Fallopian tube (tissue), 1 donor: ENCODE results near the gene DEPDC1B.

DNA sequence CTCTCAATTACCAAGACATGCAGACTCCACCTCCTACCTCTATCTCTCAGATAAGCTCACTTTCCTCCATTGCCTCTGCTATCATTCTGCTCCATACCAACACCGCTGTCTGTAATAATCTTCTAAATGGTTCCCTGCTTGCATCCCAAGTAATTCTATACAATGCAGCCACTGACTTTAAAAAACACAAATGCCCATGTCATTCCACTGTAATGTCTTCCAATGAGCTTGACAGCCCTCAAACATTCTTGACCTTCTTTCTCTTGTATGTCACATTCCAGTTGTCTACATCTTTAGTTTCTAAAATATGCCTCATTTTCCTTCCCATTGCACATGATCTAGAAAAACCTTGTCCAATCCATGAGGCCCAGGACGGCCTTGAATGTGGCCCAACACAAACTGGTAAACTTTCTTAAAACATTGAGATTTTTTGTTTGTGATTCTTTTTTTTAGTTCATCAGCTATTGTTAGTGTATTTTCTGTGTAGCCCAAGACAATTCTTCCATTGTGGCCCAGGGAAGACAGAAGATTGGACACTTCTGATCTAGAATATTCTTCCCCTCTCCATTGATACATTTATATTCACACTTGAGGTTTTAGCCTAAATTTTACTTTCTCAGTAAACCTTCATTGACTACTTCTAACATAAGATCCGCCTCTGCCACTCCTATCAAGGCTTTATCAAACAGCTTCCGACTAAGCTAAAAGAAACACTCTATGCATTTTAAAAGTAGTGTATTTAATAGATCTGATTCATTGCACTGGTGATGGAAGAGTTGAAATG is 441.7 kb downstream of the PDE4D start:
- PRO-cap = no peak

DNA sequence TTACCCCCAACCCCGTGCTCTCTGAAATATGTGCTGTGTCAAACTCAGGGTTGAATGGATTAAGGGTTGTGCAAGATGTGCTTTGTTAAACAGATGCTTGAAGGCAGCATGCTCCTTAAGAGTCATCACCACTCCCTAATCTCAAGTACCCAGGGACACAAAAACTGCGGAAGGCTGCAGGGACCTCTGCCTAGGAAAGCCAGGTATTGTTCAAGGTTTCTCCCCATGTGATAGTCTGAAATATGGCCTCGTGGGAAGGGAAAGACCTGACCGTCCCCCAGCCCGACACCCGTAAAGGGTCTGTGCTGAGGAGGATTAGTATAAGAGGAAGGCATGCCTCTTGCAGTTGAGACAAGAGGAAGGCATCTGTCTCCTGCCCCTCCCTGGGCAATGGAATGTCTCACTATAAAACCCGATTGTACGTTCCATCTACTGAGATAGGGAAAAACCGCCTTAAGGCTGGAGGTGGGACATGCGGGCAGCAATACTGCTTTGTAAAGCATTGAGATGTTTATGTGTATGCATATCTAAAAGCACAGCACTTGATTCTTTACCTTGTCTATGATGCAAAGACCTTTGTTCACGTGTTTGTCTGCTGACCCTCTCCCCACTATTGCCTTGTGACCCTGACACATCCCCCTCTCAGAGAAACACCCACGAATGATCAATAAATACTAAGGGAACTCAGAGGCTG is 429.5 kb downstream of the PDE4D start:
- PRO-cap = no peak

GRCh38 chr5:59587199-59587957 is 306.1 kb downstream of the PDE4D start:
- PRO-cap = no peak

- PRO-cap = no peak
Observed at GRCh38 chr5:59617385-59617752, 276.2 kb downstream of the PDE4D start.

DNA sequence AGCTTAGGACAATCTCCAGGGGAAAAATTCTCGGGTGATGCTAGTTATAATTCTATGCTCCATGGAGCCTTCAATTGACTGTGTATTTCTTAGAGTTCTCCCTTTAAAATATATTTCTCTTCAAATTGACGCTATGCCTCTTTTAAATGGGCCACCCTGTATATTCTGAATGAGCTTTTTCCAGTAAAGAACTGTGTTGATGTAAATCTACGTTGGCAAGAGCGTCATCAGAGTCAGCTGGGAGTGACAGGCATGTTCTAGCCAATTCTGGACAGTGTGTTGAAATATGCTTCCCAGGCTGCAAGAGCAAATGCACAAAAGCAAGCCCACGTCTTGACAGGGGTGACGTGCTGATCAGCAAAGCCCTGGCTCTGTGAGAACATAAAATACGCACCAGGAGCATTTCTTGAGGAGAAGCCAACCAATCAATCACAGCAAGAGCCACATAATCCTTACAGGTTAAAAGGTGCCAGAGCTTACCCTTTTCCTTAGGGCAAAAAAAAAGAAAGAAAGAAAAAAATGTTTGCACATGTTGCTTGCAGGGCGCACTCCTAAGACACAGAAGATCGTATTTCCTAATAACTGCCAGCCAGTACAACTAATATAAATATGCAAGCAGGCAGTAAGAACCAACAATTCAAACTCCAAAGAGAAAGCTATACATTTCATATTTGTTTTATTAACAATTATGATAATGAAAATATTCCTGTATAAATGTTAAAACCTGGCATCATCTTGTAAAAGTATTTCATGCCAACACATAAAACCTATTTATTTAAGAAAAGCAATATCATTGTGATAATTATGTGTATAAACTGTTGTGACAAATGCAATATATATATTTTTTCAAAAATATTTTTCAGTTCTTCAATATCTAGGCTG is 148.0 kb downstream of the PDE4D start:
- PRO-cap = bidirectional peak, plus-strand start at position 331 of the sequence, minus-strand start at position 193 of the sequence

DNA sequence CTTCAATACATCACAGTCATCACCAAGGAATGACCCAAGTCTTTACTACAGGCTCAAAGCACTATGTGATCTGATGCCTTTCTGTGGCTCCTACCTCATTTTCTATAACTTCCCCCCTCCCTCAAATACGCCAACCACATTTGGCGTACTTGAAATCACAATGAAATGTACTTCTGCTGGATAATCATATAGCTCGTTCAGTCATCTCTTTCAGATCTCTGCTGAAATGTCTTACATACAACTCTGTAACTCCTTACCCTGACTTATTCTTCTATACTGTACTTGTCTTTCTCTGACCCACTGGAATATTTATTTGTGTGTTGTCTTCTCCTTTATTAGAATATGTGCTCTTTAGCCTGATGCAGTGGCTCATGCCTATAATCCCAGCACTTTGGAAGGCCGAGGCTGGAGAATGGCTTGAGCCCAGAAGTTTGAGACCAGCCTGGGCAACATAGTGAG is 143.2 kb downstream of the PDE4D start:
- PRO-cap = no peak

- PRO-cap = no peak
Observed at GRCh38 chr5:60285564-60286015, 392.1 kb upstream of the PDE4D start.

DNA sequence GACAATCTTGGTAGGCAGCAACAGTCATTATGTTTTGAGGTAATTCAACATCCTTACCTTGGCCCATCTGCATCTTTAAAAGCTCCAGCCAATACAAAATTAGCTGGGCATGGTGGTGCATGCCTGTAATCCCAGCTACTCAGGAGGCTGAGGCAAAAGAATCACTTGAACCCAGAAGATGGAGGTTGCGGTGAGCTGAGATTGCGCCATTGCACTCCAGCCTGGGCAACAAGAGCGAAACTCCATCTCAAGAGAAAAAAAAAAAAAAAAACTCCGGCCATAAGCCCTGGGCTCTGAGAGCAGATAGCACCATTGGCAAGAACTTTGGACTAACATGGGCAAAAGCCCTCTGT is 65.2 kb downstream of the DEPDC1B start:
- PRO-cap = no peak

GRCh38 chr5:60699394-60700408 is at the start of gene DEPDC1B:
TSS of gene DEPDC1B (minus strand) at chr5:60700166.
- PRO-cap = bidirectional peak, plus-strand start at chr5:60700249, minus-strand start at chr5:60700134

- PRO-cap = no peak
Observed at GRCh38 chr5:61245488-61245796, 83.2 kb upstream of the SMIM15 start.

DNA sequence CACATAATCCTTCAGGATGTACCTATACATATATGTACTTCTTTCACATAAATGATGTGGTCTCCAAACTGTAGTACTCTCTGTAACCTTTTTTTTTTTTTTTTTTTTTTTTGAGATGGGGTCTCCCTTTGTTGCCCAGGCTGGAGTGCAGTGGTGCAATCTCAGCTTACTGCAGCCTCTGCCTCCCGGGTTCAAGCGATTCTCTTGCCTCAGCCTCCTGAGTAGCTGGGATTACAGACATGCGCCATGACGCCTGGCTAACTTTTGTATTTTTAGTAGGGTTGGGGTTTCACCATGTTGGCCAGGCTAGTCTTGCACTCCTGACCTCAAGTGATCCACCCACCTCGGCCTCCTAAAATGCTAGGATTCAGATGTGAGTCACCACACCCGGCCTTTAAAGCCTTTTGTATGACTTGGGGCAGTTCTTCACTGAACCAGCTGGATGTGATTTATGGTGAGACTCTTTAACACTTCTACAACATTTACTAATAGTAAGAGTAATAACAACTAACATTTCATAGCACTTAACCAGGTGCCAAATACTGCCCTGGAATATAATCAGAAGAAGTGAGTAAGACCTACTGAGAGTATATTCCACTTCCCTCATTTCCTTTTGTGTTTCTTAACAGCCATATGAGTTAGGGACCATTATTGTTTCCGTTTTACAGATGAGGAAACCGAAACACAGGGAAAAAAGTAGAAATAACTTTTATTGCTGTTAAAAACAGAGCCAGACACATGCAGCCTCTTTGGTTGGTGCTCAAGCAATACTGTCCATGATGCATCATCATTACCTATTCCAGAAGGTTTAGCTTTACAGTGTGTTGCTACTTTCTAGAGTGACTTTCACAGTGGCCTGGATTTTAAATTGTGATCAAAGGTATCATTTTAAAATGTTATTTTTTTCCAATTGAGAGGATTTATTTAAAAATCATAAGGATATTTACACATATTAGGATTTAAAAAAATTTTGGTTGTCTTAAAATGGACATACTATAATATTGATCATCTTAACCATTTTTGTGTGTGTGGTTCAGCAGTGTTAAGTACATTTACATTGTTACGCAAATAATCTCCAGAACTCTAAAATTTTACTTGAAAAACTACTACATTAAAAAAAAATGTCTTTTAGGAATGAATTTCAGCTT is 10.1 kb downstream of the ZSWIM6 start:
- PRO-cap = no peak

- PRO-cap = no peak
Observed at GRCh38 chr5:61409340-61409880, 77.4 kb downstream of the ZSWIM6 start.

- PRO-cap = no peak
Observed at GRCh38 chr5:61423939-61424553, 92.0 kb downstream of the ZSWIM6 start.

DNA sequence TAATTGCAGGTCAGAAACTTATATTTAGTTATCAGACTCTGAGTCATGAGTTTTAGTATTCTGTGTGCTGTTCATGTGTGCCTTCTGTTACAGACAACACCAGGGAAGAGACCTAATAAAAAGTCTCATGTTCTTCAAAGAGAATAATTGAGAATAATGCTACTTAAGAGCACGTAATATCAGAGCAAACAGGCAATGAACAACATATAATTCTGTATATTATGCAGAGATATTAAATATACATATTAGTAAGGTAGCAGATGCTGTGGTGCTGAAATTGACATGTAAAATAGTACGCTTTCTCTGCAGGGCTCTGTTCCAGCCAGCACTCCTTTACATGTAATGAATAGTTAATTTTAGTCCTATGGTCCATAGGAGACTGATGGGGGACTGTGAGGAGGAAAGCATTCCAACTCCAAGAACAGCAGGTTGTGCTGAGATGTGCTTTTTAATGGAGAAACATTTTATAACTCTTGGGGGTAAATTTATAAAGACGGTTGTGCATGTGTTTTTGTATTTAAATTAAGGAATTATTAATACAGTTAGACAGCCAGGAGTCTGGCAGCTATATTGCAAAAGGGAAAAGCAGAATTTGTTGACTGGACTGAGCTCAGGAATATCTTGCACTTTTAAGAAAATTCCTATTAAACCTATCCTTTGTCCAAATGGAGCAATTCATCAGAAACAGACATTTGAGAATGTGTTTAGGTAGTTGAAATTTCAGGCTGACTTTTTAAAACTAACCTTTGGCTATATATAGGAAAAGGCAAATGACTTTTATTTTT is 106.6 kb downstream of the ZSWIM6 start:
- PRO-cap = no peak

DNA sequence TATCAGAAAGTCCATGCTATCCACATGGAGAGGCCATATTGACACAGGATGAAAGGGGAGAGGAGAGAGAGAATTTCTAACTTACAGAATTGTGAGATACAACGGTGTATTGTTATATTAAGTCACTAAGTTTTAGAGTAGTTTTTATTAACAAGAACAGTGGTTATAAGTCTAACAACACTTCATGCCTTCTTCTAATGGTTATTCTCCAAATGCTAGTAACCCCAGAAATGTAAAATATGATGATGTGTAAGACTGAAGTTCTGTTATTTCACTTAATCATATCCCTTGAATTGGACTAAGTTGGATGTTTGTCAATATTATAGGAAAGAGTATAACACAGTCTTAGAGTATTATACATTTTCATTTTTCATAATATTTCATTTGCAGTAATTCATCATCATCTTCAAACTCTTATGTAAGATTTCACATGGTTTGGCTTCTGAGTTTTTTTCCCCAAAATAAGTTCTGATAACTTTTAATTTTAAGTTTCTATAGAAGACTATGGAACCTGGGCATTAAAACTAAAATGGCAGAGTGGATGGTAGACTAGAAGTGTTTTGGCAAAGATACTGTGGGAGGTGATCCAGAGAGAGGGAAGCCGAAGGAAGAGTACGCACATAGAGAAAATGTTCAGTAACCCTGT is 176.9 kb downstream of the ZSWIM6 start:
- PRO-cap = no peak

GRCh38 chr5:61530016-61530406 is 198.0 kb downstream of the ZSWIM6 start:
- PRO-cap = no peak

- PRO-cap = unidirectional peak, minus-strand start at chr5:61575185
Observed at GRCh38 chr5:61574921-61575580, 243.0 kb downstream of the ZSWIM6 start.

- PRO-cap = no peak
Observed at GRCh38 chr5:61637346-61637963, 305.4 kb downstream of the ZSWIM6 start.

DNA sequence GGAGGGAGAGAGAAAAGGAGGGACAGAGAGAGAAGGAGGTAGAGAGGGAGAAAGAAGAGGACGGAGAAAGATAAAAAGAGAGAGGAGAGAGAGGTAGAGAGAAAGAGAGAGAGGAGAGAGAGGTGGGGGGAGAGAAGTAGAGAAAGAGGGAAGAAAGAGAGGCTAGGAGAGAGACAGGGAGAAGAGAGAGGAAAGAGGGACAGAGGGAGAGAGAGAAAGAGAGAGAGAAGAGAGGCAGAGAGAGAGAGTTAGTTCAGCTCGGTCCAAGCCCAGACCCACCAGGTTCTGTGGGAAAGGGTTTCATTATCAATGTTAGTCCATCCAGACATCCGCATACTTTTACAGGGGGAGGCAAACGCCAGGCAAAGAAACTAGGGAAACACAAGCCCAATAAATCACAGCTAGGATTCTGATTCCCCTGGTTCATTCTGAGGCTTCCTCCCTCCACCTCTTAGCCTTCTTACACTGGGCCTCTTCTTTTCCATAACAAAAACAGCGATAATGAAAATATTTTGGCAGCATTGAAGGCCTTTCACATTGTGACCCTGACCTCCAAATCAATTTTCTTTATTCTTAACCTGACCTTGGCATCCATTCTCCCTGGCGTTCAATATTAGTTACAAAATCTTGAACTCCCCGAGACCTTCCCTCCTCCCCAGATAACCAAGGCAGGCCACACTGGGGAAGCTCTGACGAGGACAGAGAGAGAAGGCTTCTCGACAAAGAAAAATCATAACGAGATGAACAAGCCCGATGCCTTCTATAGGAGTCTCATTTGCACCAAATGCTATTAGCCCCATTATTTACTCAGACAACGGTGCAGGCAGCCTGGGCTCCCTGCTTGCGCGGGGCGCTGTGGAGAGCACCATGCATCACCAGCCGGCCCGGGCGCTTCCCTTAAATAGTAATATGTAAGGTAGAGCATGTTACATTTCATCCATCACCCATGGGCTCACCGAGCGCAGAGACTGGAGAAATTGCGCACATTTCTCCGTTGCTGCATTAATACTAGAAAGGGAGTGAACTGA is 399.8 kb downstream of the ZSWIM6 start:
- PRO-cap = no peak

DNA sequence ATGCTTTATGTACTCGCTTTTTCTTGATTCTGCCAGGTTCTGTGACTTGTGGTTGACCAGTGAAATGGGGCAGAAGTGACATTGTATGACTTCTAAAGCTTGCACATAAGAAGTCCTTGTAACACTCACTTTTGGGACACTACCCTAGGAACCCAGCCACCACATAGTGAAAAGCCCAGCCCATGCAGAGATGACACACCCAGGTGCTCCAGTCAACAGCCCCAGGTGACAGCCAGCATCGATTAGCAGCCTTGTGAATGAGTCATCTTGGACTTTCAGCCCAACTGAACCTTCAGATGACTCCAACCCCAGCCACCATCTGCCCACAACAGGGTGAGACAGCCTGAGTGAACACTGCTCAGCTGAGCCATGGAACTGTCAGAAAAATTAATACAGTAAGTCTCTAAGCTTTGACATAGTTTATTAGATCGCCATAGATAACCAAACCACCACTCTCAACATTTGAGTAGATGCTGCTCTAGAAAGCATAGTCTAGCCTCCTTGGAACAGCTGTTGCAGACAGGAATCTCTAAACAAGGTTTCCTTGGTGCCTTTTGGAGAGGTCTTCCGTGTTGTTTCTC is 458.7 kb downstream of the ZSWIM6 start:
- PRO-cap = no peak